Bronchial epithelial cell (primary cell): Measurements from ENCODE around the gene MAP3K20.

DNA sequence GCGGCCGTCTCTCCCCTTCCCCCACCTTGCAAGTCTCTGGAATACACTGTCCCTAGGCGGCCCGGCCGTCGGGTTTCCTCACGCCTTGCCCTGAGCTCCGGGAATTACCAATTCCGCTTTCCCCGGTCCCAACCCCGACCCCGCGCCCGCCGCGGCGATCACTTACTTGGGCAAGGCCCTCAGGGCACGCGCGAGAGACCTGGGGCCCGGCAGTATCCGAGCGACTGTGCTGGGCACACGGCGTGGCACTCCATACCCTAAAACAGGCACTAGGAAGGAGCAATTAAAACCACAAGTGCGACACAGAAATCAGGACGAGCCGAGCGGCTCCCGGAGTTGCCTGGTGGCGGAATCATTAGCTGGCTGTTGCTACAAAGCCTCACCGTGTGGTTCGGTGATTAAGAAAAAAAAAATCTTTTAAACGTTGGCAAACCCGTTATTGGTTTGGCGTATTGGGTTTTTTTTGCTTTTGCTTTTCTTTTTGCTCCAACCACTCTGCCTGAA is 2.1 kb upstream of the DLX1 start:
- RRBS, 2 experiments, result 5 to 8% methylated on average over 12 to 16 of the region's 36 CpGs

- RRBS, 2 experiments, result 11 to 12% methylated on average over 17 to 20 of the region's 29 CpGs
These were observed 1.7 kb downstream of the DLX1 start for GRCh38 chr2:172086940-172087483.

- RRBS, 2 experiments, result 10 to 11% methylated on average over 10 to 11 of the region's 47 CpGs
These were observed 5.2 kb downstream of the DLX1 start for GRCh38 chr2:172090096-172091268.

GRCh38 chr2:172095202-172095930 is 7.3 kb downstream of the DLX2 start:
- RRBS, 2 experiments, result 1 to 2% methylated on average over 14 of the region's 47 CpGs

GRCh38 chr2:172172352-172172921 is 69.7 kb upstream of the DLX2 start:
- RRBS, 2 experiments, result under 1 to 1% methylated on average over 31 to 34 of the region's 48 CpGs

GRCh38 chr2:172287525-172288078 is 139.8 kb upstream of the ITGA6 start:
- RRBS, 2 experiments, result no CpG with 5 or more reads among the region's 4 CpGs

DNA sequence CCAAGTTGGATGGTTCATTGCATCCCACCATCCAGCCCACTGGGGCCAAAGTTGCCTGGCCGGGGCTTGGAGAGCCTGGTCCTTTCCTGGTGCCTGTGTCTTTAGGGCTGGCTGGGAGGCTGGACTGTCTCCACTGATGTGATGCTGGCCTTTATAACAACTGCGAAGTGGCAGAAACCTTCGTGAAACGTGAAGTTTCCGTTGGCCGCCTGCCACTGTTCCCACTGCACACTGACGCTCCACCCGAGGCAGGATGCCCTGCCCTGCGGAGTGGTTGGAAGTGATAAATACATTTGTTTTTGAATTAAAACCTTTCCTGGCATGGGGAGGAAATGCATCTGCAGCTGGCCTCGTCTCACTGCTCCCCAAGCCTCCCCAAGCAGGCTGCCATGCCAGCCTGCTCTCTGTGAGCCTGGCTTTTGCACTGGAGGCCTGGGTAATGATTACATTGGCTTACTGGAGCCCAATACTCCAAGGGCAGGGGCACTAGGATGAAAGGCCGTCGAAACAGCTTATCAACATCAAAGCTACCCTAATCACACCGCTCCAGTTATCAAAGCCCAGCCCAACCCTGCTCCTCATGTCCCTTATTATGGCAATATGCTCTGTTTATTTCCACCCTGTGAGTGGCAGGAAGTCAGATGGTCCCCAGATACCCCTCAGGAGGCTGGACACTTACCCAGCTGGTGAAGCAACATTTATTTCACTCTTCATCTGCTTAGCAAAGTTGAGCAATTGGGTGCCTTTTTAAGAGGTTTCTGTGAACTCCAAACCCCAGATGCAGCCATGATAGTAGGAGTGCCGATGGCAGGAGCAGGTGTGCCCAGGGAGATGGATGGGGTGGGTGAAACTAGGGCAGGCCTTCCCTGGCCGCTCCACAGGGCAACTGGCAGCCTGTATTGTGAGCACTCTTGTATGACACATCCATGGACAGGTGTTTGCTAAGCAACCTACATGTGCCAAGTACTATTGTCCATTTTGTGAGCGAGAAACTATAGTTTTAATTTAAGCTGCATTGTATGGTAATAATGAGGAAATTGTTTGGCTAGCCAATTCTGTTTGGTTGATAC is 97.4 kb upstream of the ITGA6 start:
- RRBS, 2 experiments, result no CpG with 5 or more reads among the region's 16 CpGs

- RRBS, 2 experiments, result no CpG with 5 or more reads among the region's 3 CpGs
These were observed 53.1 kb upstream of the ITGA6 start for GRCh38 chr2:172374328-172374614.

DNA sequence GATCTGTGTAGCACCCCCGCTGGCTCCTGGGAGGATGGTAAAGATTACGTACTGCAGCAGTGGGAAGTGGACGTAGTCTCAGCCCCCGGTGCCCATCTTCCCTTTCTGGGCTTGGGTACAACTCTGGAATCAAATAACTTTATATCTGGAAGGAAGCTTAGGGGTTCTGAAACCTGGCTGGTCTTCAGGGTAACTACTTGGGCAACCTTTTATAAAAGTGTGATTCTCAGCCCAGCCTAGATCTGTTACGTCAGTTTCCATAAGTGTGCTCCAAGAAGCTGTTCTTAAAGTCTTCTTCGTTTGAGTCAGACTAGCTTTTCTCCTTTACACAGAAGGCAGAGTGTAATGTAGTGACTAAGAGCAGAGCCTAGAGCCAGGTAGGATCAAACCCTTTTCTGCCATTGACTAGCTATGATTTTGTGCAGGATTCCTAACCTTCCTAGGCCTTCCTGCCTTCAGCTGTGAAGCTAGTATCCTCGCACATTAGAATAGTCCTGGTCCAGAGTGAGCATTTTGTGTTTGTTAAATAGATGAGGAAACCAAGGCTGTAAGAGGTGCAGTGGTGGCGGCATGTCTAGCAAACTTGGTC is 5.8 kb downstream of the ITGA6 start:
- RRBS, 2 experiments, result no CpG with 5 or more reads among the region's 8 CpGs

- RRBS, 2 experiments, result no CpG with 5 or more reads among the region's 7 CpGs
These were observed 11.6 kb downstream of the ITGA6 start for GRCh38 chr2:172438948-172439402.

DNA sequence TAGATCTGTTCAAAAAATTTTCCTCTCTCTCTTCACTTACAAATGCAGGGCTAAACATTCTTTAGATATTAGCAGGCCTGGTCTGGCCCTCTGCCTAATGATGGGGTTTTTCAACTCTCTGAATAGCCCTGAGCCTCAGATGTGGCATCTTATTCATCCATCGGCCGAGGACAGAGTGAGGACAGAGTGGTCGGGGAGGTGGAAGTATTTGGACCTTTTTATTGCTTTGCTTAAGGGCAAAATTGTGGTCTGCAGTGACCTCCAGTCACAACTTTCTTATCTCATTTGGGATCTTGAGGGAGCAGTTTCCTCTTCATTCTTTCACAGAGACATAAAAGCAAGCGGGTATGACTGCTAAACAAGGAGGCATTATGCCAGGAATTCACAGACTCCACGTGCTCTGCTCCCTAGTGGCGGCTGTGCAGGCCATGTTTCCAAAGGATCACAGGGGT is 47.4 kb downstream of the RAPGEF4 start:
- RRBS, 2 experiments, result no CpG with 5 or more reads among the region's 6 CpGs

DNA sequence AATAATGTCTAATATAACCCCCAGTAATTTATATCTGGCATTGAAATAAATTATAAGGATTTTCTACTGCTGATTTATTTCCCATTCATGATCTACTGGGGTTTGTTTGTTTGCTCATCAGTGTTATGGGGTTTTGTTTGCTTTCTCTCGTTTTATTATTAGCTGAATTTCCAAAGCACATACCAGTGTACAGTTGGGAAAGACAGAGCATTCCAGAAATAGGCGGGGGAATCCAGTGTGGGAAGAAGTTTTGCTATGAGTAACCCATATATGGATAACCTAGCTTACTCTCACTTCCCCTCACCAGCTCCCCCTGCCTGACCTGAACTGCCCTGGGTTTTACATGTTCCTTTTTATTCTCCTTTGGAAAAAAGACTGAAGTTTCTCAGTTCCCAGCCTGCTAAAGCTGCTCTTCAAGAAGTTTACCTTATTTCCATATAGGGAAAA is 79.8 kb upstream of the MAP3K20 start:
- RRBS, 2 experiments, result no CpG with 5 or more reads among the region's 2 CpGs

DNA sequence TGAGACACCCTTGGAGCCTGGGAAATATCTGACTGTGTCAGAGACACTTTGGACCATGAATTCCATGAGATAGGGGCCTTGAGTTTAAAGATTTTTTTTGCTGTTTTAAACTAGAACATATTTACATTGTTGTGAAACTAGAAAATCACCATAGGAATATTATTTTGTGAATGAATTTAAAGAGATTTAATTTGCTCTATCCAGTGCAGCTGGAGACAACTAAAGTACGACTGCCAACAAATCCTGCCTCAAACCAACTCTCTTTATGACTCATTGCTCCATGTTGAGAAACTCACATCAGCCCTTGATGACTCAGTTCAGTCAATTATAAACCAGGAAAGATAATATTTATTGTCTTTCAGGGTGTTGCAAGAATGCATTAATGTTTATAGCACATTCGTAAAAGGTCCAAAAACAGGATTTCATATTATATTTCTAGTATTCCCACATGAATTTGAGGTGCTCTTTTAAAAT is 26.9 kb upstream of the MAP3K20 start:
- RRBS, 2 experiments, result no CpG with 5 or more reads among the region's 2 CpGs

GRCh38 chr2:173075608-173076152 is at the start of gene MAP3K20:
Gene MAP3K20, plus strand, starts transcription at chr2:173075846.
- RRBS, 2 experiments, result under 1 to 1% methylated on average over 14 to 20 of the region's 66 CpGs

- RRBS, 2 experiments, result no CpG with 5 or more reads among the region's 8 CpGs
These were observed 97.9 kb downstream of the SP3 start for GRCh38 chr2:173867205-173867759.

- RRBS, 2 experiments, result no CpG with 5 or more reads among the region's 7 CpGs
These were observed 61.5 kb downstream of the SP3 start for GRCh38 chr2:173903558-173904090.

DNA sequence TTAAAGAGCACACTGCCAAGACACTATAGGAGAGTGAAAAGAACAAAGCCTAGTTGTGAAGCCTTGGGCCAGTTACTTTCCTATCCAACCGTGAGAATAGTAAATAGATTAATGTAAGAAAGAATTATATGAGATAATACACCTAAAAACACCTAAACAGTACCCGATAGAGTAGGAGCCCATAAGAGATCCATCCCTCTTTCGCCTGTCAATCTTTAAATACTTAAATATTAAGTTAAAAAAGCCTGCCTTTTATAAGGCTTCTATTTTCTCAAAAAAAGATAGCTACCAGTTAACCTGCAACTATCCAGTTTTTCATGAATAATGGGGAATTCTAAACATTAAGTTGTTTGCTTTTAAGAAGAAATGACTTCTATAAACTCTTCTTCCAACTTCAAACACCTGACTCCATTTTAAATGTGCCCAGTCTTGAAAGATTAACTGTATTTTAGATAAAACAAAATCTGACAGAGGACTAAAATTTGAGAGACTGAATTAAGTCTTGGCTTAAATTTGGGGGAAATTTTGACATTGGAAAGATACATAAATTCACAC is 15.7 kb downstream of the SP3 start:
- RRBS, 2 experiments, result no CpG with 5 or more reads among the region's 3 CpGs

- RRBS, 2 experiments, result no CpG with 5 or more reads among the region's 5 CpGs
These were observed 124.0 kb downstream of the OLA1 start for GRCh38 chr2:174124170-174124793.

- RRBS, 2 experiments, result no CpG with 5 or more reads among the region's 9 CpGs
These were observed 4.0 kb downstream of the WIPF1 start for GRCh38 chr2:174593305-174594215.